A172 (cell line): Measurements from ENCODE around the gene BRD3.

DNA sequence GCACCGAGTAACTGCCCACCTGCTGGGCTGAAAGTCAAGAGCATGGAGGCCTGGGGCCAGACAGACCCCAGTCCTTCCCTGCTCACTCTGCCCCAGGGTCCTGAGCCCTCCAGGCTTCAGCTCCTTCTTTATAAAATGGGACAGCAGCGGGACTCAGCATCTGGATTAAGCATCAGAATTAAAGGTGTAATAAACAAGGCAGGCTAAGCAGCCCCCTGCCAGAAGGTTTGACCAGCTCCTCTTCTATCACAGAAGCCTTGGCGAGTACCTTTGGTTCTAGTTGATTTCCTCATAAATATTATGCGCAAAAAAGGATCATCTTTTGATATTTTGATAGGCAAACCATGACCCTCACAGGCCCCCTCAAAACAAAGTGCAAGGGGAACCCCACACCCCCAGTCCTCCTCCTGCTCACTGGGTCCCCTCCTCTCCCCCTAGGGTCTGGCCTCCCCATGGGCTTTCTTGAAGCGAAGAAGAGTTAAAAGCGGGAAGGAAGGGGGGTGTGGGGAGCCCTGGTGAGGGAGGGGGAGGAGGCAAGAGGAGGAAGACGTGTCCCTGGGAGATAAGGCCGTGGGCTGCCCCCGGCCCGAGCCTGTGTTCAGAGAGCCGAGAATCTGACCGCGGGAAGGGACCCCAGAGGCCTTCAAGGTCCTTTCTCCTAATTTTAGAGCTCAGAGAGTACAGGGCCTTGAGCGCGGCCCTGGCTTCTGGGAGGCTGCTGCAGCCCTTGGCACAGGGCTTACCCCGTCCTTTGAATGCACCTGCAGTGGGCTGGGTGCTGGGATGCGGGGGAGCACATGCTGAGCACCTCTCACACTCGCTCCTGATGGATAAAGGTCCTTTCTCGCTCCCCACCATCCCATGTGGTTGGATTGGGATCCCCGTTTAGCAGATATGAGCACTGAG, 5.6 kb downstream of the GFI1B start:
- RAMPAGE, long total RNA: no peak

DNA sequence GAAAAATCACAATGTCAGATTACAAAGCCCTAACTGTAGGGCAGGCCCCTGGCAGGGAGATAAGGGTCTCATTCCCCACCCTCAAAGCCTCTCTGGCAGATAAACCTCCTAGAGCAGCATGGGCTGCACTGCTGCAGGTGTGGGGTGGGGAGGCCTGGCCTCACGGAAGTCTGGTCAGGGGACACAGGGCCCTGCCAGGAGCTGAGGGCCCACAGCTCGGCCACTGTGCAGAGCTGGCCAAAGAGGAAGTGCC, 25.8 kb downstream of the GFI1B start:
- RAMPAGE, long total RNA: no peak

DNA sequence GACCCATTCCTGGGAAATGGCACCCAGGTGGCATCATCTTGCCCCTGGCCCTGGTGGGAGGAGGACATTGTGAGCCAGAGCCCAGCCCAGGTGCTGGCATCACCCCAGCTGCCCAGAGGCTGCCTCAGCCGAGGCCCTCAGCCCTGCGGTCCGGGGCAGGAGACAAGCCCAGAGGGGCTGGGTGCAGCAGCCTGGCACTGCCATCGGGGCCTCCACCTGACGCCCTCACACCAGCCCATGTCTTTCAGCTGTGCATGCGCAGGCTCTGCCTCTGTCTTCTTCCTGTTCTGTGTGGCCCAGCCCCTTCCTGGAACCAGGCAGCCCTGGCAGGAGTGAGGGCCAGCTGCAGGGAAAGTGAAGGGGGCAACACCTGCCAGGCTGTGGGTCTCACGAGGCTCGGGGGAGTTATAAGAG, 4.8 kb upstream of the CEL start:
- RAMPAGE, long total RNA: no peak

- RAMPAGE, long total RNA: no peak
Observed at GRCh38 chr9:133060894-133061747, 660 bp upstream of the CEL start.

DNA sequence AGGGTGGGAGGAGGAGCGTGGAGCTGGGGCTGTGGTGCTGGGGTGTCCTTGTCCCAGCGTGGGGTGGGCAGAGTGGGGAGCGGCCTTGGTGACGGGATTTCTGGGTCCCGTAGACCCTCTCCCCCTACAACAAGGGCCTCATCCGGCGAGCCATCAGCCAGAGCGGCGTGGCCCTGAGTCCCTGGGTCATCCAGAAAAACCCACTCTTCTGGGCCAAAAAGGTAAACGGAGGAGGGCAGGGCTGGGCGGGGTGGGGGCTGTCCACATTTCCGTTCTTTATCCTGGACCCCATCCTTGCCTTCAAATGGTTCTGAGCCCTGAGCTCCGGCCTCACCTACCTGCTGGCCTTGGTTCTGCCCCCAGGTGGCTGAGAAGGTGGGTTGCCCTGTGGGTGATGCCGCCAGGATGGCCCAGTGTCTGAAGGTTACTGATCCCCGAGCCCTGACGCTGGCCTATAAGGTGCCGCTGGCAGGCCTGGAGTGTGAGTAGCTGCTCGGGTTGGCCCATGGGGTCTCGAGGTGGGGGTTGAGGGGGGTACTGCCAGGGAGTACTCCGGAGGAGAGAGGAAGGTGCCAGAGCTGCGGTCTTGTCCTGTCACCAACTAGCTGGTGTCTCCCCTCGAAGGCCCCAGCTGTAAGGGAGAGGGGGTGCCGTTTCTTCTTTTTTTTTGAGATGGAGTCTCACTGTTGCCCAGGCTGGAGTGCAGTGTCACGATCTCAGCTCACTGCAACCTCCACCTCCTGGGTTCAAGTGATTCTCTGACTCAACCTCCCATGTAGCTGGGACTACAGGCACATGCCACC, 5.1 kb downstream of the CEL start:
- RAMPAGE, long total RNA: no peak

DNA sequence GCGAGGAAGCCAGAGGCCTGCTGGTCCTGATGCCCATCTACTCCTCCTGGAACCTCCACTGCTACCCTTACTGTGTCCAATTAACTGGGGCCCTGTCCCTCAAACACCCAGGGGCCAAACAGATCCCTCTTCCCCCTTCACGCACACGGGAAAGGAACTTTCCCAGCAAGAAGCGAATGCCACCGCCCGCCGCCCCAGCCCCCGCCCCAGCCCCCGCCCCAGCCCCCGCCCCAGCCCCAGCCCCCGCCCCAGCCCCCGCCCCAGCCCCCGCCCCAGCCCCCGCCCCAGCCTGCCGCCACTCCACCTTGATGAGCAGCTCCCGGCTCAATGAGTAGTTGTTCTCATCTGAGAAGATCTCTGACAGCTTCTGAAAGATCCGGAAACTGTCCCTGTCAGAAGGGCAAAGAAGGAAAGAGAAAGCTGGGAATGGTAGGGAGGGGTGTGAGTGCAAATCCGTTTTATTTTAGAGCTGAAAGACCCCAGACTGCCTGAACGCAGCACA, 15.4 kb downstream of the RALGDS start:
- RAMPAGE, long total RNA: no peak

DNA sequence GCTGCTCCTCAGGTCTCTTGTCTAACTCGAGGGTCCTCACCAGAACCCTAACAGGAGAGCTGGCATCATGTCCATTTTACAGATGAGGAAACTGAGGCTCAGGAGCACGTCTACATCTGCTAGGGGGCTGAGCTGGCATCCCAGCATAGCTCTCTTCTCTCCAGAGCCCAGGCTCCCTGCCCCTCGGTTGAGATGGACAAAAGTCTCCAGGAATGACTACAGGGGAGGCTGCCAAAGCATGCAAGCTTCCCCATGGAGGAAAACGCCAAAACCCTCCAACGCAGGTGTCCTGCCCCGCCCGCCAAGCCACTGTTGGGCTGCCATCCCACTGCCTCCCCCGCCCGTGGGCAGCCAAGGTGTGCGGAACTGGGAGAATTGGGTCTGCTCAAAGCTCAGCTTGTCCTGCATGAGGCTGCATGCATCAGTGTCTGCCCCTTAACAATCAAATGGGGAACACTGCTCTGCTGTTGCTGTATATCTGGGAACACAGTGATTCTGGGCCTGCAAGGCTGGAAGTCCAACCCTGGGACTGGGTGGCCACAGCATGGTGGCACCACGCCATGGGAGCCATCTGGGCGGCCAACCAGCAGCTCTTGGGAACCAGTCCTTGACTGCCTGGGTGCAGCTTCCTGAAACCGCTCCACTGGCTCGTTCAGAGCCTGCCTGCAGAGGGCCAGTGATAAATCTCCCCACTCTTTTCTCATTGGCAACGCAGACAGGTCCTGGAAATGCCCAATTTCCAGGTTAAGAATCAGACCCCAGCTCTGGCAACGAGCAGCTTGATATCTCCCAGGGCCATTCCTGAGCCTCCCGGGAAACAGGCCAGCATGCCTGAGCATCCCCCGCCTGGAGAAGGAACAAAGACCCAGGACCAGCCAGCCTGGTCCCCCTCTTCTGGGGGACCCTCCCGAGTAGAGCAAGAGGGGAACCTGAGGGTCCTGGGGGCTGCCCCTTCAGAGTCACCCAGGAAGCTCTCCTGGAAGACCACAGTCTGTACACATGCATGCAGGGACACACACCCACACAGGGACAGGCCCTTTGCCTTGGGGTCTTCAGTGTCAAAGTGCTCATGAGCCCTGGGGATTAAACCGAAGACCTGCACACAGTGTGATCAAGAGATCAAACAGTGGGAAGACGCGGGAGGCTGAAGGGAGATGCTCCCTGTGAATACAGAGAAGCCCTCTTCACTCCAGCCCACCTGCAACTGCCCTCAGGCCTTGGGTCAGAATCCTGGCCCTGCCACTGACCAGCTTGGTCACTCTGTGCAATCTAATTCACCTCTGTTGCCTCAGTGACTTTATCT, 3.4 kb downstream of the RALGDS start:
- RAMPAGE, long total RNA: no peak

- RAMPAGE, long total RNA: no peak
Observed at GRCh38 chr9:133154915-133155667, 8.6 kb downstream of the GBGT1 start.

DNA sequence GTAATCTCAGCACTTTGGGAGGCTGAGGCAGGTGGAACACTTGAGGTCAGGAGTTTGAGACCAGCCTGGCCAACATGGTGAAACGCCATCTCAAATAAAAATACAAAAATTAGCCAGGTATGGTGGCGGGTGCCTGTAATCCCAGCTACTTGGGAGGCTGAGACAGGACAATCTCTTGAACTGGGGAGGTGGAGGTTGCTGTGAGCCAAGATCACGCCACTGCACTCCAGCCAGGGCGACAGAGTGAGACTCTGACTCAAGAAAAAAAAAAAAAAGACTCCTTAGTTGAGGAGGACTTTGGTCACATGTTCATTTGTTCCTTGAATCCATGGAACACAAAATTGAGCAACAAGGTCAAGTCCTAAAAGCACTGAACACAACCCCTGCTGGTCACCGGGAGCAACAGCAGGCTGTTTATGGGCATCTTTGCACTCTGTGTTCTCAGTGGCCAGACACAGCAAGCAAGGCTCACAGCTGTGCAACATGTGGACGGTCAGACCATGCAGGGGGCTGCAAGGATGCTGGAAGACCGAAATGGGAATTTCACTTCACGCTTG, 2.9 kb downstream of the GBGT1 start:
- RAMPAGE, long total RNA: no peak

- RAMPAGE, long total RNA: no peak
Observed at GRCh38 chr9:133257811-133258535, 48.9 kb upstream of the OBP2B start.

GRCh38 chr9:133278591-133279183, 57.3 kb downstream of the SURF6 start:
- RAMPAGE, long total RNA: no peak

- RAMPAGE, long total RNA: no peak
Observed at GRCh38 chr9:133333366-133334770, 2.1 kb downstream of the SURF6 start.

GRCh38 chr9:133358079-133358702, 1.8 kb downstream of the SURF2 start:
- RAMPAGE, long total RNA: no peak

DNA sequence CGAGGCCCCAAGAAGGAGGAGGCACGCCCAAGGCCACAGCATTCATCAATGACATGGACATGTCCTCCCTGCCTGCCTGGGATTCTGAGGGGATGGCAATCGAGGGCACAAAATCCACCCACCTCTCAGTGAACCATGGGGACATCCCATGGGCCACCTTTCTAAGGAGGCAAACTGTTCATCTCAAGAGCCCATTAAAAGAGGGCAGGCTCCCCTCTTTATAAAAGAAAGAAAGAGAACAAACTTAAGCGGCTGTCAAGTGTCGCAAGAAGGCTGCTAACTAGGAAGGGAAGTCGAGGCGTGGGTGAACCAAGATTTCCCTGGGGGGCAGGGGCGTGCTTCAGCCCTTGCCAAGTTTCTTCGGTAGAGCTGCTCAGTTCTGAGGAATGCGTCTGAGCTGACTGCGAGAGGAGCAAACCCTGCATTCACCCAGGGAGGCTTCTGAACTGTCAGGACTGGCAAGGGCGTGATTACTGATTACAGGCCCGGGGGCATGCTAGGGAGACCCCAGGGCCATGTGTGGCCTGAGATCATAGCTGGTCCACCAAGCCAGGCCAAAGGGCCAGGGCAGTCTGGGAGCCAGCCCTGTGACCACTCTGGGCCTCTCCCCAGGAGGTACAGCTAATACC, 31.2 kb downstream of the SARDH start:
- RAMPAGE, long total RNA: no peak

DNA sequence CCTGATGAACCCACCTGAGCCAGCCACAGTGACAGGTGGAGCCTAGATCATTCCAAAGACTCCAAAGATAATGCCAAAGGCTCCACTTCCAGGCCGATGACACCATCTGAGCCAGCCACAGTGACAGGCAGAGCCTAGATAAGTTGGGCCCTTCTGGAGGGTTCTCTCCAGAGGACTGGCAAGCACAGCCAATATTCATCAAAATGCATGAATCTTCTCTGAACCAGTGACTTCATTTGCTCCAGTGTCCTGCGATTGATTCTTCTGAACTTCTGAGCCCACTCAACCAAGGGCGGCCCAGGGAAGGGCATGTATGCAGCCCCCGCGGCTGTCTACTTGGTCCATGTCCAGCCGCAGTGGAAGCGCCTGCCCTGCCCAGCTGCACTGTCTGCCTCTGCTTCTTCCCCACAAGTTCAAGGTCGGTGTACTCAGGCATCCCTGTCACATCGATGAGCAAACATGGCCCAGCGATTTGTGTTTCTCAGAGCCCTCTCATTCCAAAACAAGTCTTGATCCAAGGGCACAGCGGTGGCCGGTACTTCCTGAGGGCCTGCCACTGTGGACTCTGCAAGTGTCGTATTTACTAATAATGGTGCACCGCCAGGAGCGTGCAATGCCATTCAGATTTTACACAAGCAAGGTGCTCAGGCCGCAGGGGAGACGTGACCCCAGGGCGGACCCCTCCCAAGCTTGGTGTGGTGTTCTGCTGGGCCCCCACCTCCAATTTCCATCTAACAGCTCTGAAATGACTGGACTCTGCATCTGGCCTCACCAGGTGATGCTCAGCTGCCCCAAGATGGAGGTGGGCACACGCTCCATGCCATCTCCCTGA, 107.0 kb downstream of the VAV2 start:
- RAMPAGE, long total RNA: no peak

DNA sequence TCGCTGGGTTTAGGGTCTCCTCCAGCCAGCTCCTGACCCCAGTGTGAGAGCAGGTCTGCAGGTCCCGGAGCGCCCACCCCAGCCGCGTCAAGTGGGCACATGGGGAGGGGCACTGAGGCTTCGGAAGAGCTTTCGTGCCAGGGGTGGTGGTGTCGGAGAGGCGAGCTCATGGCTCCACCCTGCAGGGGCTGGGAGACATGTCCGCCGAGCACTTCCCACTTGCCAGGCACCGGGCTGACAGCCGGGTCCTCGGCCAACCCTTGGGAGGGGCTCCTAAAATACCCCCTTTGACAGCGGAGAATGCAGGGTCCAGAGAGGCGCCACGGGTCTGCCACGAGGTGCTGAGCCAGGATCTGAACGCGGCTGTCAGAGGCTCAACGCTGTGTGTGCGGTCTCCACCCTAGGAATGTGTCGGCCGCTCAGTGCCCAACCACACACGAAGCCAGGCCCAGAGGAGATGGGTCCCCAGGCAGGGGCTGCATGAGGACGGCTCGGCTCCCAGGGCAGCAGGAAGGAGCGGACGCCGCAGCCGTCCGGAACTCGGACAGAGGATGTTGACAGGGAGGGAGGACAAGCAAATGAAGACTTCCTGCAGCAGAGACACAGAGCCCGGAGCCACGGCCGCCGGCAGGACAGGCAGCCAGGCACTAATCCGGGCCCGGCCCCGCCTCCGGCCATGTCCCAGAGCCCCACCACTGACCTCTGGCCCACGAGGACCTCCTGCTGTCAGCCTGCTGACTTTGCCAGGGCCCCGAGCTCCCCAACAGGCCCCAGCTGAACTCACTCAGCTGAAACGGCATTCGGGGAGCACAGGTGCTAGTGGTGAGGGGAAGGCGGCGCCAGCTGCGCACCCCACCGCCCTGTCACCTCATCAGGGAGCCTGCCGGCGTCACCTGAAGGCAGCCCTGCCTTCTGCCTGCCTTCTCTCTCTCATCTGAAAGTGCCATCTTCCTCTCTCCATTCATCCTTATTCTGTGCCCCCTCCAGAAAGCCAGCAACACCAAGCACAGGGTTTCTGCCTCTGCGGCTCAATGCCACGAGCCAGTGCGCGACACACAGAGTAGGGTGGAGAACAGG, 12.8 kb downstream of the VAV2 start:
- RAMPAGE, long total RNA: no peak

- RAMPAGE, long total RNA: no peak
Observed at GRCh38 chr9:133989507-133990120, 2.5 kb downstream of the VAV2 start.

DNA sequence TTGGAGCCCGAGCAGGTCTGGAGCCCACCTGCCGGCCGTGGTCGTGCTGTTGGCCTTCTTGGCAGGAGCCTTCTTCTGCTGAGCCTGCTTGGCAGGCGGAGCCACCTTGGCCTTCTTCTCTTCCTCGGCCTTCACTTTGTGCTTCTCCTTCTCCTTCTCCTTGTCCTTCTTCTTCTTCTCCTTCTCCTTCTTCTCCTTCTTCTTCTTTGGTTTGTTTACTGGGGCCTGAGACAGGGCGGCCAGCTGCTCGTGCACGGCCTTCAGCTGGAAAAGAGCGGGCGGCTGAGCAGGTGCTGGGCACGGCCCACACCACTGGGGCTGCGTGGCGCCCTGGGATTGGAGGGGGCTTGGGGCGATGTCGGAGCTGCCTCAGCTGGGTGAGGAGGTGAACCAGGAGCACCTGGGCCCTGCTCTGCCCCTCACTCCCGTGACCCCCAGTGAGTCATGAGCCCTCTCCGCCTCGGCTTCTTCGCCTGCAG, 14.8 kb downstream of the BRD3OS start:
- RAMPAGE, long total RNA: no peak

GRCh38 chr9:134067887-134068614, at the start of gene BRD3:
BRD3 (minus strand) TSS chr9:134068026.
- RAMPAGE, long total RNA: no peak

- RAMPAGE, long total RNA: no peak
Observed at GRCh38 chr9:134134608-134135061, 1.2 kb upstream of the WDR5 start.